Neural cell (in vitro differentiated cells): Measurements from ENCODE around the genes DNM1 and CRAT.

GRCh38 chr9:128103925-128104734, 23.4 kb downstream of the PTGES2 start:
- RAMPAGE, long total RNA = no peak

DNA sequence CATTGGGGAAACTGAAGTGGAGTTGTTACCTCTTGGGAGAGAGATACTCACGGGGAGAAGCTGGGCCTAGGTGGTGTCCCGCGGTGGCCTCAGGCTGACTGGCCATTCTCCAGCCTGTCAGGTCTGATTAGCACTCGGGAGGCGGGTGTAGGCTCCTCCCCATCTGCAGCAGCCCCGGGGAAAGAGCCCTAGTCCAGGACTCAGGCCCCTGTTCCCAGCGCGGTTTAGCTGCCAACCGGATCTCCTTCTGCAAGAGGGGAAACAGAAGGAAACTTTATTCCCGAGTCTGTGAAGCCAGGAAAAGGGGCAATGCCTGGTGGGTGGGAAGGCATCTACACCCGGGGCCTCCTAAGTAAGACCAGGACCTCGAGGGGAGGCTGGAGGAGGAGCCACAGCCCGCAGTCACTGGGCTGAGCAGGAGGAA, 9.6 kb downstream of the PTGES2 start:
- RAMPAGE, long total RNA = no peak

GRCh38 chr9:128160754-128161787, 1.0 kb downstream of the BBLN start:
- RAMPAGE, long total RNA = no peak

DNA sequence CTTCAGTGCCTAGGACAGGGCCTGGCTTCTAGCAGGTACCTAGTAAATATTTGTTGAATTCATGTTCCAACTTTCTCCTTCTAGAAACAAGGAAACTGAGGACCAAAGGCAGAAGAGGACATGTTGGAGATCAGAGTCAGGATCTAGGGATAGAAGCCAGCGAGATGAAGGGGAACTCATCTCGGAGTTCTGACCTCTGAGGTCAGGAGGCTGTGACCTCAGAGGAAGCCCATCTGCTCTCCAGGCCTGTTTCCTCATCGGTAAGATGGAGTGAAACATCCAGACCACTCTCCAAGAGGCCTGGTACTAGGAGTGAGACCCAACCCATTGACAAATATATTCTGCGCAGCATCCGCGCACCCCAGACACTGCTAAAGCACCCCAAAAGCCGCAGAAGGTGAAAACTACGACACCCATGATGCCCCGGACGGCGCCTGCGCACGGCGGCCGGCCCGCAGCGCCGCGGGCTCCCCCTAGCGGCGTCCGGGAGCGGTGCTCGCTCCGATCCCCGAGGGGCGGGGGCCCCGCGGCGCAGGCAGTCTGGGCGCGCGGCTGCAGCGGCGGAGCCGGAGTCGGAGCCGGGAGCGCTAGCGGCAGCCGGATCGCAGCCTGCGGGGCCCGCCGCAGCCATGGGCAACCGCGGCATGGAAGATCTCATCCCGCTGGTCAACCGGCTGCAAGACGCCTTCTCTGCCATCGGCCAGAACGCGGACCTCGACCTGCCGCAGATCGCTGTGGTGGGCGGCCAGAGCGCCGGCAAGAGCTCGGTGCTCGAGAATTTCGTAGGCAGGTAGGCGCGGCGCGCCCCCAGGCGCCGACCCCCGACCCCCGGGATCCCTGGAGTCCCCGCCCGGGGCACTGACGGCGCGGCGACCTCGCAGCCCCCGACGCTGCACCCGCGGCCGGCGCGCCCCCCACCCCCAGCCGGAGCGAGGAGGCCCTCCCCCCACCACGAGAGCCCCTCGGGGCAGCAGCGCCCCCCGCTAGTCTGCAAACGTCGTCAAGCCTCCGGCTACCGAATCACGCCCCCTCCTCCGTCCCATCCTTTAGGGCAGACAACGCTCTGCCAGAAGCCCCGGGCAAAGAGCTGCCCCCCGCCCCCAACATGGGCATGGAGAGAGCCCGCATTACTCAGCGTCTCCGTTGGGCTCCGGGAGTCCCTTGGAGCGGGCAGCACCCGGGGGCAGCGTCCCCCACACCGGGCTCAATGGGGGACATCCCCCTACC, at the start of gene DNM1:
TSS of gene DNM1 (plus strand) at position 538 of the 1,227 bp plus-strand sequence.
- RAMPAGE, long total RNA = start-site peak on the plus strand centred at position 567 of the sequence, 77 bp wide, 875 and 1,343 reads in 2 replicates

- RAMPAGE, long total RNA = no peak
Measured at GRCh38 chr9:128215668-128216482, 12.7 kb downstream of the DNM1 start.

DNA sequence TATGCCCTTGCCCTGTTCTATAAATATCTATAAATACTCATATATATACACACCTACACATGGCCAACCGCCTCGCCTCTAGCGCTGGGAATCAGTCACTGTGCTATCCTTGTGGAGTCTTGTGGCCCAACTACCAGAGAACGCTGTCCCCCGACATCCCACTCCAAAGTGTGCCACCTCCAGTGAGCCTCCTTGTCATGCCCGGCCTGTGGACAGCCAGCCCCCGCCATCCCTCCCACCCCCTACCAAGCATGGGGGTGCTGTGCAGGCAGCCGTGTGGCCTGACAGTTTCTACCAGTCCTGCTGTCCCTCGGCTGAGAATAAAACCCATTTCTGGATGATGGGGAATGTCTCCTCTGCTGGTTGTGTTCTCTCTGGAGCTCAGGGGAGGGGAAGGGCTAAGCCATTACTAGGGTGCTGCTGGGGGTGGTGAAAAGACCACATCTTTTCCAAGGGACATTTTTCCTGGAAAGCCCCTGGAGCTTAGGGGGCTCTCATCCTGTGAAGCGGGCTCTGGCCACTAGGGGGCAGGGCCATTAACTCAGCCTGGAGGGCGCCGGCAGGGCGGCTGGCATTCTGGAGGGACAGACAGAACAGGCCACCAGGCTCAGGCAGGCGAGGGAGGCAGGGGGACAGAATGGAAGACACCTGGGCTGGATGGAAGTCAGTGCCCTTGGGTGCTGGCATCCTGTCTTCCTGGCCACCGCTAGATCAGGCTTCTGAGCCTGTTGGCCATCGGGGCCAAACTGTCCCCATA, 20.7 kb downstream of the GOLGA2 start:
- RAMPAGE, long total RNA = no peak

- RAMPAGE, long total RNA = no peak
Measured at GRCh38 chr9:128361795-128362469, 9.2 kb upstream of the URM1 start.

GRCh38 chr9:128419120-128419769, 1.4 kb upstream of the CERCAM start:
- RAMPAGE, long total RNA = no peak

DNA sequence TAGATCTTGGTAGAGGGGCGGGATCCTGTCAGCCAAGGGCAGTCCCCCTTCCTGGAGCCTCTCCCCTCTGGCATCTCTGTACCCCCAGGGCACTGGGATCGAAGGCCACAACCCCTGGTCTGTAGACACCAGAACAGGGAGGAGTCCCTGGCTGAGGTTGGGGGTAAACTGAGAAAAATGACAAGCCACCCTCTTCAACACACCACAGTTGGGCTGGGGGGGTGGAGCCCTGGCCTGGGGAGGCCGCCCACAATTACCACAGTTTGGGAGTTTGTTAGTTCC, 887 bp downstream of the CERCAM start:
- RAMPAGE, long total RNA = no peak

- RAMPAGE, long total RNA = no peak
Measured at GRCh38 chr9:128505002-128505743, 654 bp downstream of the GLE1 start.

DNA sequence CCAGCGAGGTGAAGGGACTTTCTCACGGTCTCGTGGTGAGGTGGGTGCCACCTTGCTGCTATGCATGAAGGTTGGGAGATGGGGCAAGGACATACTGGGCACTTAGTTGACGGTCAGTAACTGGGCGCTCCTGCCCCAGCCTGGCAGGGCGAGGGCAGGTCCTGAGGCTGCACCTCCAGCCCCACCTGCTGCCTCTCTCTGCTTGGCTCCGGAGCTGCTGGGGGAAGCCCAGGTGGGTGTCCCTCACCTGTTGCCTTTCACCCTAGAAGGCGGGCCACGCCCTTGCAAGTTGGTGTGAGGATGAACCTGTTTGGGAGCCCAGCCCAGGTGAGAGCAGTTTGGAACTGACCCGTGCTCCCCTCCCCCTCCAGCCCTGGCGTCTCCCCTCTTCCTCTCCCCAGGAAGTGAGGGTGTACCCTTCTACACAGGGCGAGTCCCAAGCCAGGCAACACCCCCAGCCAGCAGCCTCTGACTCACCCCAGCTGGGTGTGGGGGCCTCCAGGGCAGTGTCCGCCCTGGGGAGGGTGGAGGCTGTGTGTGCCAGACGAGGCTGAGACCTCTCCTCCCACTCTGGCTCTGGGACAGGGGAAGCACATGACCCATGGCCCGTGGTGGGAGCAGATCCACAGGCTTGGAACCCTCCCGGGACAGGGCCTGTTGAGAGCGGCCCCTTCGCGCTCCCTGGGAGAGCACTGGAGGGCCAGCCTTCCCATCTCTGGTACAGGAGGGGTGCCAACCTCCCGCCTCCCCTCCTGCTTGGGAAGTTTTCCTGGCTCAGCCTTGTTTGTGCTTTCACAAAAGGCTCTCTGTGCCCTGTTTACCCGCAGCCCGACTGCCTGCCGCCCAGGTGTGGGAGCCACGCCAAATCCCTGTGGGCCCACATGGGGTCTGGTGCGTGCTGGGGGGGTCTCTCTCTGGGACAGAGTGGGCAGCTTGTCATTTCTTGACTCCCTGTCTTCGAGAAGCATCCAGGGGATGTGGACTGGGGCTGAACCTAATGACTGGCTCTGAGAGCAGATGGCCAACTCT, 10.5 kb downstream of the LRRC8A start:
- RAMPAGE, long total RNA = no peak

DNA sequence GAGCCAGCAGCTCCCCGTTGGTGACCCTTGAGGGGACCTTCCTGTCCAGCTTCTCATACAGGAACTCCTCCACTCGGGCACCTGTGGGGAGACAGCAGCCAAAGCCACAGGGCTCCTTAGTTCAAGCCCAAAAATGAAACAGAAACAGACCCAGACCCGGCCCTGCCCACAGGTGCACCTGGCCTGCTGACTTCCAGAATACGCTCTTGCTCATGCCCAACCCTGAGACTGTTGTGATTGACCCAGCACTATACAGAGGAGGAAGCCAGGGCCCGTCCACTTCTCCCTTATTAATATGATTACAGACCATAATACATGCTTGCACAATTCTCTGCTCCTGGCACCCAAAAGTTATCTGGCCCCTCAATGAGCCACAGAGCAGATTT, 7.0 kb downstream of the SH3GLB2 start:
- RAMPAGE, long total RNA = no peak

DNA sequence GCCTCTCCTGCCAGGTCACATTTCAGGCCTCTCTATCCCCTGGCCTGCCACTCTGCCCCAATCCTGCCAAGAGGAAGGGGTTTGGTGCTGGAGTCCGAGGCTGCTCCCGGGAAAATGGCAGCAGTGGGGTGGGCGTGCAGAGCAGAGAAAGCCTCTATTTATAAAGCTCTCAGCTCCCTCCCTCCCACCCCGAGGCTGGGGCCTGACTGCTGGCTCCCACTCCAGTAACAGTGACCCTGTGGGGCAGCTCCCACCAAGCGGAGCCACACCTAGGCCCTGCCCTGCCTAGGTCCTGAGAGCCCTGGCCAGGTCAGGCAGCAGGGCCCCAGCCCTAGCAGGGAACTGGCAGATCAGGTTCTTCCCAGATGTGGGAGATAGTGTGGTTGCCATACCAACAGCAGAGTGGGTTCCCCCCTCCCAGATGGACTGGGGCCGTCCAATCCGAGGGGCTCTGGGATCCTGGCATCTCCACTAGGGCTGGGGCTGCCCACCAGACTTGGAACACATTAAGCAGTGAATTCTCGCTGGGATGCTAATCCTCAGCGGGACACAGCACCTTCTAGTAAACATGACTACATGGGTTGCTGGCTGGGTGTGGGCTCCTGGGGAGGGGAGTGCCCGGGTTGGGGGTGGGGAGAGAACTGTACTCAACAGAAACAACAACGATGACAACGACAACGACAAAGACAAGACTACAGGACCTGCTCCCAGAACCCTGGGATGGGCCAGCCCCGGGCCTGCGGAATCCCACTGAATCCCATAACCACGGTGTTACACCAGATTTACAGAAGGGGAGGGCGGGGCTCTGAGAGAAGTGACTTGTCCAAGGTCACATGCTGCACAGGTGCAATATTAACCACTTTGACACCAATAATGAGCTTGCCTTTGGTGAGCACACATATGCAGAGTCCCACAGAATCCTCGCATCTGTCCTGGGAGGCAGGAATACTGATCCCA, 1.5 kb downstream of the SH3GLB2 start:
- RAMPAGE, long total RNA = no peak

- RAMPAGE, long total RNA = no peak
Measured at GRCh38 chr9:129038507-129038898, 2.1 kb downstream of the MIGA2 start.

DNA sequence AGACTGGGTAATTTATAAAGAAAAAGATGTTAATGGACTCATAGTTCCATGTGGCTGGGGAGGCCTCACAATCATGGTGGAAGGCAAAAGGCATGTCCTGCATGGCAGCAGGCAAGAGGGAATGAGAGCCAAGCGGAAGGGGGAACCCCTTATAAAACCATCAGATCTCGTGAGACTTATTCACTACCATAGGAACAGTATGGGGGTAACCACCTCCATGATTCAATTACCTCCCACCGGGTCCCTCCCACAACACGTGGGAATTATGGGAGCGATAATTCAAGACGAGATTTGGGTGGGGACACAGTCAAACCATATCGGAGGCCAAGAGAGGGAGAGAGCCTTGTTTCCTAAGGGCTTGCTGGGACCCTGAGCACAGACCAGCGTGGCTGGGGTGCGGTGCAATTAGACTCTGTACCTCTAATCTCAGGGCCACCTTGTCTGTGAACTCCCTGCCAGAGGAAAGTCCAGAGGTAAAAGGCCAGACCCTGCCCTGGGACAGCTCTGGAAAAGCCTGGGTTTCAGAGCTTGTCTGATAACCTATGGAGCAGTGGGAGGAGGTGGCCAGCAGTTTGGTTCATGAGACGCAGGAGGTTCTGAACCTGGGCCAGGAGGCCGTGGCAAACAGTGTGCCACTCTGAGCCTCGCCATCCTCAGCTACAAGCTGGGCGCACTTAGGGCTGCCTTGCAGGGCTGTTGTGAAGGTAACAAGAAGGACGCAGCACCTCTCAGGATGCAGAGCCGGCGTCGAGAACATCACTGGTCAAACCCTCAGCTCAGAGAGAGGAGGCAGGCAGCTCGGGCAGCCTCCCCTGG, 5.0 kb upstream of the DOLPP1 start:
- RAMPAGE, long total RNA = no peak

GRCh38 chr9:129110256-129110831, at the start of gene CRAT:
TSS of gene CRAT (minus strand) at chr9:129110793.
- RAMPAGE, long total RNA = no peak

DNA sequence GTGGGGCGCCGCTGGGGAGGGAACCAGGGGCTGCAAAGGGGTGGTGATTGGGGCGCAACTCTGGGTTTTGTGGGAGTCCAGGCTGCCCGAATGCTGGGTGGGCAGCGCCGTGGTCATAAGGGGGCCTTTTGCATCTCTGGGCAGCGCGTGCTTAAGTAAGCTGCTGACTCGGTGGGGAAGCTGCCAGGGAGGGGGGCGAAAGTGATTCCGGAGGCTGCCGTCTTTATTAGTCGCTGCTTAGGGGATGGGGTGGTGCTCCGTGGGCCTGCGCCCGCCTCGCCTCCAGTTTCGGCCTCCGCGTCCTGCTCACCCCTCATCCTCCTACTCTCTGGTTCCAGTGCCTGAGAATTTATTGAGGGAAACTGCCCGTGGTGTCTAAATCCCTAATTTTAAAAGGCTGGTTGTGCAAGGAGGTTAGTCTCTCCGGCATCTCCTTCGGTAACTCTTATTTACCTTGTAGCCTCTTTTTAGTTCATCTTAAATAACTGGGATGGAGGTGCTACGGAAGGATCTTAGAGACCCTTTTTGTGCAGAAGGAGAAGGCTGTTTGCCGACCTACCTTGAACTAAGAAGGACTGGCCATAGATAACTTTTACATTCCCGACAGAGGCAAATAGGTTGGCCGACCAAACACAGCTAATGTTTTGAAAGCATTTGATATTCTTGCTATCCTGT, 721 bp downstream of the PTPA start:
- RAMPAGE, long total RNA = no peak

GRCh38 chr9:129138544-129138997, 27.4 kb downstream of the PTPA start:
- RAMPAGE, long total RNA = no peak

DNA sequence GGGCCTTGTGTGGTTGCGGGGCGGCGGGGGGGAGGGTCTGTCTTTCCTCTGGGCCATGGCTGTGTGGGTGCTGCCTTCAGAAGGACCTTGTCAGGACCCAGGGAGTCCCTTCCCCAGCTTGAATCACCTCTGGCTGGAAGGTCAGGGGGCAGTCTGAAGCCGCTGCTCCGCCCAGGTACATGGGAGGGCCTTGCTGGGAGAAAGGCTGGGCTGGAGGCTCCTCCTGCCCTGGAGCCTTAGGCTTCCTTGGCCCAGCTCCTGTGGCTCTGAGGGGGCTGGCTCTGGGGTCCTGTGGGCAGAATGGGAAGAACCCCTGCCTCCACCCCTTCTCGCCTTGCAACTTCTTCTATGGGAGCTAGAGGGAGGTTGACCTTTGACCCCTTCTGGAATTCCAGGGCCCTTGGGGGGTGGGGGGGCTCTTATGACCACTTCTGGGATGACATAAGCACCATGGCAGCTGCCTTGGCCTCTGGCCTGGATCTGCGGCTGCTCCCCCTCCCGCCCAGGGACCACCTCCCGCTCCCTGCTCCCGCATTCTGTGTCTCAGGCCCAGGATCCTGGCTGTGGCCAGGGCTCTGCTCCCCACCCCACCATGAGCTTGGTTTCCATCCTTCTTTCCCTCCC, 32.2 kb downstream of the IER5L start:
- RAMPAGE, long total RNA = no peak

GRCh38 chr9:129149289-129149865, 28.7 kb downstream of the IER5L start:
- RAMPAGE, long total RNA = no peak